LHCN-M2 (cell line): Measurements from ENCODE around the gene DUSP16.

DNA sequence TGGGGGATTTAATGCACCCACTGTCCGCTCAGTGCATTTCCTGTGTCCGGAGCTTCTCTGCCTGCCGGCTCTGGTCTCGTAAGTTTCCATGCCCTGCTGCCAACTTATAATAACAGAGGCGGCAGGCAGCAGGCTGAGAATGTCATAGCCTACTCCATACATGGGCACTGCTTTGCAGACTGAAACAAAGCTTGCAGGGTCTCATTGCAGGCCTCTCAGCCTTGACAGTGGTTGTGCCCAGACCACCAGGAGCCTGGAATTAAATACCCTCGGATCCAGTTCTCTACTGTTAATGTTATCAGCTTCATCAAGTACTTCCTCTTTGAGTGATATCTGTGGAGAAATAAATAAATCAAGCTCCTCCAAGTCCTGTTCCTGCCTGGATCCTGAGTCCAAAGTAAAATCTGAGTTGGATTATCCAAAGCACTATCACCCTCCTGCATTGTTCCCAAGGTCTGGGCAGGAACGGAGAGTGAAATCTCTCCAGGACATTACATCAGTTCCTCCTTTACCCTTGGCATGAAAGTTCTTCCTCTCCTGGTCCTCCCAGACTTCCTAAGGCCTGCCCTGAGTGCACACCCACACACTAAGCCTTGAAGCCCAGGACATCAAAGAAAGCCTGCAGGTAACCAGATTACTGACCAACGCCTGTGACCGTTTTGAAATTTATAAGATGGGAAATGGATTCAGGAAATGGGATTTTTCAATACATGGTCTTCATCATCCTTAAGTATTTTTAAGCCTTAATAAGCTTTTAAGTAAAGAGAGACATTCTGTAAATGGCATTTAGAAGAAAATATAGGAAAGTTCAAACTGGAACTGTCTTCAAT lies 206.8 kb upstream of the BCL2L14 start:
- RAMPAGE, long total RNA, result no peak

- RAMPAGE, long total RNA, result no peak
Observed at GRCh38 chr12:12024763-12025496, 45.8 kb upstream of the BCL2L14 start.

- RAMPAGE, long total RNA, result no peak
Observed at GRCh38 chr12:12098983-12099645, 28.4 kb downstream of the BCL2L14 start.

- RAMPAGE, long total RNA, result no peak
Observed at GRCh38 chr12:12110896-12111383, 40.2 kb downstream of the BCL2L14 start.

- RAMPAGE, long total RNA, result no peak
Observed at GRCh38 chr12:12265357-12265992, 1.4 kb downstream of the LRP6 start.

- RAMPAGE, long total RNA, result no peak
Observed at GRCh38 chr12:12333420-12333705, 16.7 kb downstream of the MANSC1 start.

- RAMPAGE, long total RNA, result no peak
Observed at GRCh38 chr12:12336010-12336576, 13.9 kb downstream of the MANSC1 start.

GRCh38 chr12:12397830-12399026 lies 41.4 kb downstream of the BORCS5 start:
- RAMPAGE, long total RNA, result no peak

- RAMPAGE, long total RNA, result no peak
Observed at GRCh38 chr12:12450842-12451260, 94.0 kb downstream of the BORCS5 start.

GRCh38 chr12:12474326-12475449 lies 88.0 kb downstream of the DUSP16 start:
- RAMPAGE, long total RNA, result no peak

DNA sequence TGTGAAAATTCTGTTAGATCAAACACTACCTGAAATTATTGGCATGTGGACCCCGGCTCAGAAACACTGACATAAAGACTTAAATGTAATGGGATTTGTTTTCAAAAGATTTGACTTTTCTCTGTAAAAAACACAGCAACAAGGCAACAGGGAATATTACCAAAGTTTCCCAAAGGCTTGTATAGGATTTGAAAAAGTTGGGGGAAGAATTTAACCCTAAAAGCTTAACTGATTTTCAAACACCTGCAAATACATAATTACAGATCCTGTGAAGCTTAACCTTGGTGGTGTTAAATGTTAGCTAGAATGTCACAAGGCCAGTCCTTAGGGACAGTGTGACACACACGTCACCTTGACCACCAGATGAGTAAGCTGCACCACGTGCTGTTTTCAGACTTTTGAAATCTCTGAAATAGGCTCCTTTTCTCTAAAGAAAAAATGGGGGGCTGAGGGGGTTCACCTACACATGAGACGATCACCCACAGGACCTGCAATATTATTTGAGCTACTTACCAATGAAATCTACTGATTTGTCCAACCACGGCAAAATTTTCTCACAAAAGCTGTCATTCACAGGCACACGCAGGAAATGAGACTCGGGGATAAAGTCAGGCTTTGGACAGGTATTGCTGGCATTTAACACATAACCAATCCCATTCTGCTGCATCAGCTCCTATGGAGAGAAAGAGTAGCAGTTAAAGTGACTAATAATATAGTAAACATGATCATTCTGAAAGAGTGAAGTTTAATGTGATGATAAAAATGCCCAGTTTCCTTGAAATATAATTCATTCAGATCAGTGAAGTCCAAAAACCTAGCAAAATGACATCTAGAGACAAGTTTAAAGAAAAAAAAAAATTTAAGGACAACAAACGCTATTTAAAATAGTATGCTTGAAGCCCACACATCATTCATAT lies 75.9 kb downstream of the DUSP16 start:
- RAMPAGE, long total RNA, result no peak

GRCh38 chr12:12492818-12493776 lies 69.6 kb downstream of the DUSP16 start:
- RAMPAGE, long total RNA, result no peak

DNA sequence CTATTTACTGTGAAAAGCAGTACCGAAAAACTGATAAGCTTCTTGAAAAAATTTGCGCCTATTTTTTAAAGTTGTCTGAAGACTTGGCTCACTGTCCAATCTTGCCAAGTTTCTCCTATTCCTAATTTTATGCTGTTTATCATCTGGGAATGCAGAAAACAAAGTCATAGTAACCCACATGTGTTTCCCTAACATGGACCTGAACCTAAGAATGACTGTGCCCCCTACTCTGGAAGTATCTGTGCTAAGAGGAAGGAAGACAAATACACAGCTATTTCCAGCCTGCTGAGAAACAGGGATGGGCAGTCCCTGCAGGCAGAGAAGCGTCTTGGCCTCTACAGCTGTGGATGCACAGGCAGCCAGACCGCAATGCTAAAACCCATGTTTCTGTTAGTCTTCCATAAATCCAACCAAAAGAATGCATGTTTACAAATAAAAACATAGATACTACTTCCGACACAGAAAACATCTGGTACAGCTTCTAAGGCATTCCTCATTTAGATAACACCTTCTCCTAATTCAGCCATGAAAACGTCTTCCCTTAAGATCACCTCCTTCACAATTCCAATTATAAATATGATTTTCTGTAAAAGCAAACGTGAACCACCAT lies 56.1 kb downstream of the DUSP16 start:
- RAMPAGE, long total RNA, result no peak

GRCh38 chr12:12558316-12559594 lies 3.9 kb downstream of the DUSP16 start:
- RAMPAGE, long total RNA, result no peak

- RAMPAGE, long total RNA, result no peak
Observed at GRCh38 chr12:12562528-12563454, at the start of gene DUSP16. Gene DUSP16, minus strand, starts transcription at chr12:12562863.

GRCh38 chr12:12582716-12583497 lies 20.2 kb upstream of the DUSP16 start:
- RAMPAGE, long total RNA, result no peak

DNA sequence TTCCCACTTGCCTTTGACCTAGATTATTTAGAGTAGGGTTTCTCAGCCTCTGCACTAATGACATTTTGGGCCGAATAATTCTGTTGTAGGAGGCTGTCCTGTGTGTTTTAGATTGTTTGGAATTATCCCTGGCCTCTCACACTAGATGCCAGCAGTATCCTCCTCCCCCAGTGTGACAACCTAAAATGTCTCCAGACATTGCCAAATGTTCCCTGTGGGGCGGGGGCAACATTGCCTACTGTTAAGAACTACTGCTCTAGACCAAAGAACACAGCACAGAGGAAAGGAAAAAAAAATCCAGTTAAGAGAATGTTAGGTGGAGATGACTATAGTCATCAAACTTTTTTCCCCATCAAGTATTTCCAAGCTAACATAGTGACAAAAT lies 3.4 kb downstream of the CDKN1B start:
- RAMPAGE, long total RNA, result no peak

- RAMPAGE, long total RNA, result no peak
Observed at GRCh38 chr12:12787219-12788033, 2.0 kb downstream of the APOLD1 start.

GRCh38 chr12:12791567-12792349 lies 6.3 kb downstream of the APOLD1 start:
- RAMPAGE, long total RNA, result no peak

- RAMPAGE, long total RNA, result no peak
Observed at GRCh38 chr12:12881351-12882073, 9.8 kb upstream of the GPRC5A start.